ENCODE results near the gene GMDS.

DNA sequence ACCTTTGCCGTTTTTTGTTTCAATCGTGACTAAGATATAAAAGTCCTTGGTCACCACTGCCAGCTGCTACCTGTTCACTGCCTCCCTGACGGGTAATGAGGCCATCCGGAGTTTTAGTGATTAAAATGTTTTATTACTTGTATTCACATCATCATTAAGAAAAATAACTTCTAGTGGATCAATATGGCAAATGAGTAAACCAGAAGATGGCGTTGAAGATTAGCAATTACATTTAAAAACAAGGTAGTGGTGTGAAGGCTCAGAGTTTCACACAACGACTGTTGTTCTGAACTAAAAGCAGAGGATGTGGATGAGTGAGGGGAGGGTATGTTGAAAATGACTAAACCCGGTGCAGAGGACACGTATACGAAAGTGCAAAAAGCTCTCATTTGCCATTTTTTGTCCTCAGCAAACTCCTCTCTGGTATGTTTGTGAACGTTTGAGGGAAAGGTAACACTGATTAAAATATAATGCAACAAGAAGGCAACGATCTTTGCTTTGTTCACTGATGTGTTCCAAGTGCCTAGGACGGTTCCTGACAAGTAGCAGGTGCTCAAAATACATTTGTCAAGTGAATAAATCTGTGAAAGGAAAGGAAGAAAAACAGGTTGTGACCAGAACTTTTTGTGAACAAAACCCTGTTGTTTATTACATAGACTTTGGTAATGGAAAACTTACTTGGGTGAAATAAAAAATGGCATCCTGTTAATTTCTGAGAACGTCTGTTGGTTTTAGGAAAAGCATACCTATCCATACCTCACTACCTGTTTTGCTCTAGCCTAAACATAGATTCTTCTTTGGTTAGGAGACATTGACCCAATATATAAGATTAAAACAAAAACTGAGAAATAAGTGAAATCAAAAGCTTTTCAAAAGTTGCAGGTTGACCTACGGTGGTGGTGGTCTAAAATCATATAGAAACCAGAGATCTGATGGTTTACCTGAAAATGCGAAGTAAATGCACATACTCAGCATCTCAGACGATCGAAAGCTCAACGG is 1.7 kb upstream of the IRF4 start:
- RRBS: no CpG with 5 or more reads among the region's 18 CpGs

DNA sequence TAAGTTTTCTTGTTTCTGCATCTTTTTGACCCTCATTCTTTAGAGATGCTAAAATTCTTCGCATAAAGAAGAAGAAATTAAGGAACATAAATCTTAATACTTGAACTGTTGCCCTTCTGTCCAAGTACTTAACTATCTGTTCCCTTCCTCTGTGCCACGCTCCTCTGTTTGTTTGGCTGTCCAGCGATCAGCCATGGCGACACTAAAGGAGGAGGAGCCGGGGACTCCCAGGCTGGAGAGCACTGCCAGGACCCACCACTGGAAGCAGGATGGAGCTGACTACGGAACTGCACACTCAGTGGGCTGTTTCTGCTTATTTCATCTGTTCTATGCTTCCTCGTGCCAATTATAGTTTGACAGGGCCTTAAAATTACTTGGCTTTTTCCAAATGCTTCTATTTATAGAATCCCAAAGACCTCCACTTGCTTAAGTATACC is 17.0 kb downstream of the IRF4 start:
- RRBS: no CpG with 5 or more reads among the region's 7 CpGs

GRCh38 chr6:562127-562672 is 94.7 kb downstream of the HUS1B start:
- RRBS: no CpG with 5 or more reads among the region's 13 CpGs

DNA sequence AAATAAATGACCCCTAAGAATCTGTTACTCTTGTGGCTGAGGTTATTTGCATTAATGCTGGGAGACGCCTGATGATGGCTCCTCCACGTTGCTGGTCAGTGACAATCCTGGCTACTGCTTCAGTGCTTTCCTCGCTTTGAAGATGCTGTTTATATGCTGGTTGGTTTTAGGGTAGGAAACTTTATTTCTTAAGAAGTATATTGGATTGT is 47.3 kb downstream of the HUS1B start:
- RRBS: no CpG with 5 or more reads among the region's 3 CpGs

DNA sequence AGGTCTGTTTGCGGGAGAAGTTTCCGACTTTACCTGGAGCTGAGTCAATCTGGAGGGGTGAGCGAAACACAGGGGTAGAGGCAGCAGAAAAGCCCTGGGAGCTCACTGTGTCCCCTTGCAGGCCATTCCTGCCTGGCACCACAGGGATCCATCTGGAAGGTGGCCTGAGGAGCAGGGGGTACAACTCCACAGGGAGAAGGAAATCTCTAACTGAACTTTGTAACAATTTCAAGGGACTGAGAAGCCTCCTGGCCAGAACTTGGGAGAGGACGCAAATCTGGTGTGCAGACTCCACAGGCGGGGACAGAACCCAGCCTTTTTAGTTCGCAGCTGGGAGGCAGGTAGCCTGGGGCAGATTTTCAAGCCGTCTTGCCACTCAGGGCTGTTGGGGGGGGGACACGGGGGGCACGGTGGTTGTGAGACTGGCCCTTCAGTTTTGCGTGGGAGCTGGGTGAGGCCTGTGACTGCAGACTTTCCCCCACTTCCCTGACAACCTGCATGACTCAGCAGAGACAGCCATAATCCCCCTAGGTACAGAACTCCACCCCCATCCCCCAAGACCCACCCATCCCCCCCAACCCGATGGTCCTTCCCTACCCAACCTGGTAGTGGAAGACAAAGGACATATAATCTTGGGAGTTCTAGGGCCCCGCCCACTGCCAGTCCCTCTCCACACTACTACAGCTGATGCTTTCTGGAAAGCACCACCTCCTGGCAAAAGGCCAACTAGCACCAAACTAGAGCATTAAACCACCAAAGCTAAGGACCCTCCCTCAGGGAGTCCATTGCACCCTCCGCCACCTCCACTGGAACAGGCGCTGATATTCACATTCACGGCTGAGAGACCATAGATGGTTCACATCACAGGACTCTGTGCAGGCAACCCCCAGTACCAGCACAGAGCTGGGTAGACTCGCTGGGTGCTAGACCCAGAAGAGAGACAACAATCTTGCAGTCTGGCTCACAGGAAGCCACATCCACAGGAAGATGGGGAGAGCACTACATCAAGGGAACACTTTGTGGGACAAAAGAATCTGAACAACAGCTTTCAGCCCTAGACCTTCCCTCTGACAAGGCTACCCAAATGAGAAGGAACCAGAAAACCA is 3.1 kb upstream of the HUS1B start:
- RRBS: no CpG with 5 or more reads among the region's 16 CpGs

DNA sequence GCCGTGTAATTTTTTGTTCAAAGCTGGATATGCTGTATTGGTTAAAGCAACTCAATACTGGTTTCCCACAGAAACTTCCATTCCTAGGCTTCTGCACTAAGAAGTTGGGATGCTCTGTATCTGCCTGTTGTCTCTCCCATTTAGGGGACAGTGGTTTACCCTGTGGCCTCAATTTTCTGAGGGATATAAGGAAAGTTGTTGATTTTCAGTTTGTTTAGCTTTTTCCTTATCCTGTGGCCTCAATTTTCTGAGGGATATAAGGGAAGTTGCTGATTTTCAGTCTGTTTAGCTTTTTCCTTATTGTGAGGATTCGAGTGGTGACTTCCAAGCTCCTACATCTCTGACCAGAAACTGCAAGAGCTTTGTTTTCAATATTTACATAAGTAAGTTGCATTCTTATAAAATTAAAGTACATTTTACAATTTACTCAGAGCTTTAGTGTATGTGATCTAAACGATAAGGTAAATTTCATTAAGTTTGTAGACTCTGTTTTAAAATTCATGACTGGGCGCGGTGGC is 15.6 kb upstream of the HUS1B start:
- RRBS: no CpG with 5 or more reads among the region's 5 CpGs

DNA sequence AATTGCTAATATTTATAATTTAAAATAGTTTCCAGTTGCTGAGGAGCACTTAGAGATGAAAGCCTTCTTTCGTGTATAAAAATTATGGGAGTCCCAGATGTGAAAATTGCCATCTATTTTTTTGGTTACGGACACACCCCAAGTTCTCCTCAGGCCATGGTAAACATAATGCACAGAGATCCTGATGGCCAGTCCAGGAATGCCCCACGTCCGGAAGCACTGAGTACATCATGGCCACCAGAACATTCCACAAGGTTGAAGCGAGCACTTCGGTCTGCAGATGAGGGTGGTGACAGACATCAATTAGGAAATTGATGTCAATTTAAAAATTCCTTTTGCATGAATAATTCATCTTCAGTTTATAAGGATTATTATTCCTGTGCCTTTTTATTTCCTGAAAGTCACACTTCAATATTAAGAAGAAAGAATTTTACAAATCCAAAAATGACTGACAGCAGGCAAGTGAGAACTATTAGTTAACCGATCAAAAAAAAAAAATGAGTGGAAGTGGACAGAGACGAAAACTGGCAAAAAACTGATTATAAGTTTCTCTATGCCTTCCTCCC is 13.2 kb upstream of the EXOC2 start:
- RRBS: no CpG with 5 or more reads among the region's 8 CpGs

GRCh38 chr6:837246-837937 is 144.5 kb upstream of the EXOC2 start:
- RRBS: no CpG with 5 or more reads among the region's 4 CpGs

DNA sequence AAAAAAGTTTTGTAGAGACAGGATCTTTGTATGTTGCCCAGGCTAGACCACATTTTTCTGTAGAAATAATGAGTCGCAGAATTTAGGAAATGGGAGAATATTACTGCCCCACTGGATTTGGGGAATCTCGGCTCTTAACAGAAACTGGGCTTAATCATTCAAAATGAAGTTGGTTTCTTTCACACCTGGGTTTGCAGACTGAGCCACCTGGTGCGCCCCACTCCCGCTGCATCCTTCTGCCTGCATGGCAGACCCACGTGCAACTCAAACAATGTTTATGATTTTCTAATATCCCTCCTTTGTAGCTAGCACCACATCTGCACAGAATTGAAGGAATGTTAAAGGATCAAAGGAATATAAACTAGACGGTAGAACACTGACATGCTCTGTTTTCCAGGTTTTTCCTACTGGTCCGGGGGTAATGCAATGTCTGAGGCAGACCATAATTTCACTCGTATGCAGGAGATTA is 265.8 kb upstream of the FOXQ1 start:
- RRBS: no CpG with 5 or more reads among the region's 8 CpGs

- RRBS: 7% methylated on average over 3 of the region's 13 CpGs
Observed at GRCh38 chr6:1394019-1394292, 4.6 kb downstream of the FOXF2 start.

DNA sequence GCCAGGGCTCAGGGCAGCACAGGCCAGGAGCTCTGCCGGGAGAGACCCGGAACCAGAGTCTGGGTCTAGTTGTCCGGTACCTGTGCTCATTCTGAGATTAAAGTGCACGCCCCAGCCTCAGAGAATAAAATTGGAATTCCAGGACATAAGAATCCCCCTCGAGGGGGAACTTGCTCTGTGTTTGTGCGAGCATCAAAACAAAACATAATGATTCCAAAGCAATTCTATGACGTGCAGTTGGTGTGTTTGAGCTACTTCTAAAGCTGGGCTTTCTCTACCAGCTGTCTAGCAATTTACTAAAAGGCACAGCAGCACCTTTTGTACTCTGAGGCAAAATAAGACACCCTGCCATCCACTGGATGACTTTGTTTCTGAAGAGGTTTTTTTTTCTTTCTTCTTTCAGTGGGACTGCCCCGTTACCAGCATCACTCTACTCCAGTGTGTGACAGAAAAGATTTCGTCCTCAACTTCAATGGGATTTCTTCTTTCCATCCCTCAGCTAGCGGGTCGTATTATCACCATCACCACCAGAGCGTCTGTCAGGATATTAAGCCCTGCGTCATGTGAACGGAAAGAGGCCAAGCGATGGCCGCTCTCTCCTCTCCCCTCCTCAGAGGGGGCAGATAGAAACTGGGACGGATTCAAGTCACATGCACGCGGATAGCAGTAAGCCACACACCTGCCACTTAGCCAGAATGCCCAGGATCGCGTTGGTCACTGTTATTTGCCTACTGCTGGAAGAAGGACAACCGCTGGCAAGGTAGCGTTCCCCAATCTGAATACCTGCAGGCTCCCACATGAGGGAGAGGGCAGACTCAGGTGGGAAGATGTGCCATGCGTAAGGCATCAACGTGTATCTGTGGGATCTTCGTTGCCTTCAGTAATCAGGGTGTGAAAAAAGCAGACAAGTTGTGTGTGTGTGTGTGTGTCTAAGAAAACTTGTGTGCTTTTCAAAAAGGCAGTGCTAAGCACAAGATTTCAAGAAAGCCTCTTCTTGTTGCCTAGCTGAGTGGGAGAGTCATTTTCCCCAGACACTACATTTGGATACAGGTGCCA is 5.2 kb downstream of the FOXF2 start:
- RRBS: 10% methylated on average over 1 of the region's 26 CpGs

DNA sequence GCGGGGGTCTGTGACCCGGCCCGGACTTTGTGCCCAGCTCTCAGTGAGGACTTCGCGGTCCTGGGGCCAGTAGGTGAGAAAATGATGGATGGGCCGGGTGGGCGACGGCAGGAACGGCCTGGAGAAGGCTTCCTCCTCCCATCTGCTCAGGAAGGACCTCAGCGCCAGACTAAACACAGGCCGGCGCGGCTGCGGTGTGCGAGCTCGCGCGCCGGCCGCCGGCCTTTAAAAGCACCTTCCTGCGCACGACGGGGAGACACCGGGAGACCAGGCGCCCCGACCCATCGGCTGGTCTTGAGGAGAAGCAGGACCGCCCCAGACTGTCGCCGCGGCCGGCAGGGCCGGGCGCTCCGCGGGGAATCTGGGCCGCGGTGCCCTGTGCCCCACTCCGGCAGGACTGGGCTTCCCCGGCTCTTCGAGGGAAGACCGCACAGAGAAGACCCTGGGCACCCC is 8.3 kb upstream of the FOXC1 start:
- RRBS: 45% methylated on average over 31 of the region's 43 CpGs

DNA sequence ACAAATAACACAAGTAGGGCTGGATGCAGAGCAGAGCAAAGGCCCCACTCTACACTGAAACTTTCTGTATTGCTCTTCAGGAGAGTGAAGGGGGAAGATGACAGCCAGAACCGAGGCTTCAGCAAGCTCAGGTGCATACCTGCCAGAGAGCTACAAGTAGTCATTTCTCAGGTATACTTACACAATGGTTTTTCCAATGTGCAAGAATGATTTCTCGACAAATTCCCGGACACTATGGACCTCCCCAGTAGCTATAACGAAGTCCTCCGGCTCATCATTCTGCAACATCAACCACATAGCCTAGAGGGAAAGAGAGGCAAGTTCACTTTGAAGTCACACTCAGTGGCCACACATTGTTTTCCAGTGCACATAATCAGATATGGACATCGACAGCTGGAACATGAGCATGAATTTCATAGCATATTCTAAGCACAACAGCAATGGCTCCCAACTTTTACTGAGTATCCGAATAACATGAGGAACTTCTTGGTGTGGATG is 132.6 kb downstream of the FOXC1 start:
- RRBS: no CpG with 5 or more reads among the region's 7 CpGs

- RRBS: 4% methylated on average over 67 of the region's 123 CpGs
Observed at GRCh38 chr6:2244761-2245948, at the start of gene GMDS. GMDS (minus strand) TSS chr6:2245605.

- RRBS: no CpG with 5 or more reads among the region's 12 CpGs
Observed at GRCh38 chr6:2433869-2434513, 188.6 kb upstream of the GMDS start.

DNA sequence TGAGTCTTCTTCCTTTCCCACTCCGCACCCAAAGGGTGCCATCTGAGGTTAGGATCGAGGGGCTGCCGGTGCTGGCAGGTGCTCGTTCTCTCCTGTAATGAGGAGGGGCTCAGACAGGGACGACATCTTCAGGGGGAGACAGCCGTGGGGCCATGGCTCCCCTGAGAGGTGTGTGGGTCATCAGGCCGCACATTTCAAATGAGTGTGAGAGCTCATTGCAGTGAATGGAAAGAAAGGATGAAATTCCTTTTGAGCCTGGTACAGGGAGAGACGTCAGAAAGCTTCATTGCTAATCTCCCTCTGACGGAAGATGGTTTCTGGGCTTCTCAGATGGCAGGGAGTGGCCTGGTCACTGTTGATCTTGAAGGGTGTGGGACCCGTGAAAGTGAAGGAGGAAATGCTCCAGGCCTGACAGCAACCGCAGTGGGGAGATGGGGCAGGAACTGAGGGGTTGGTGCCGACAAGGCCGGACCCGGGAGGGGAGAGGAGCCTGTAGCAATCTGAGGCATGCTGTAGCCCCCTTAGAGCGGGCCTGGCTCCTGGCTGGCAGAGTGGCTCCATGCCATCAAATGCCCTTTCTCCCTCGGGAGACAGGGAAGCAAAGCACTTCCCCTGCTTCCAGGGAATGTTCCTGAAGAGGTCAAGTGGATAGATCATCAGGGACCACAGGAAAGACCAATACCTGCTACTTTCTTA is 127.4 kb downstream of the MYLK4 start:
- RRBS: no CpG with 5 or more reads among the region's 16 CpGs

DNA sequence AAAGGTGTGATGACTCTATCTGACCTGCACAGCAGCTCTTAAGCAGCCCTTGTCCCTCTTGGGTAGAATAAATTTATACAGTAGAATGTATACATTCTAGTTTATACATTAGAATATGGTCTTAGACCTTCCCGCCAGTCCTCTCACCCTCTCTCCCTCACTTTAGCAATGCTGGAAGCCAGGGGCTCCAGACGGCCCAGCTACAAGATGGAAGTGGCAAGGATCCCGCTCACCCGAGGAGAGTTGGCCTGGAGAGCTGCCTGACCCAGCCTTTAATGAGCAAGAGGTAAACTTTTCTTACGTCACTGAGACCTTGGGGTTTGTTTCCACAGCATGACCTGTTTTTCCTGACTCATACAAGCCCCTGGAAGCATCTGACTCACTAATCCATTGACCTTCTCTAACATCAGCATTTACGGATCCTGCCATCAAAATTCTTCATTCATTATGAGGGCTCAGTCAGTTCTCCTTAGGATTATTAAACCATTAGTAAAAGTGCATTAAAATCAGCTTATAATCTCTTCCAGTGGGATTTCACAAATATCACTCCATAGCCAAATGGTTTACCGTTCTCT is 120.4 kb downstream of the MYLK4 start:
- RRBS: no CpG with 5 or more reads among the region's 7 CpGs

DNA sequence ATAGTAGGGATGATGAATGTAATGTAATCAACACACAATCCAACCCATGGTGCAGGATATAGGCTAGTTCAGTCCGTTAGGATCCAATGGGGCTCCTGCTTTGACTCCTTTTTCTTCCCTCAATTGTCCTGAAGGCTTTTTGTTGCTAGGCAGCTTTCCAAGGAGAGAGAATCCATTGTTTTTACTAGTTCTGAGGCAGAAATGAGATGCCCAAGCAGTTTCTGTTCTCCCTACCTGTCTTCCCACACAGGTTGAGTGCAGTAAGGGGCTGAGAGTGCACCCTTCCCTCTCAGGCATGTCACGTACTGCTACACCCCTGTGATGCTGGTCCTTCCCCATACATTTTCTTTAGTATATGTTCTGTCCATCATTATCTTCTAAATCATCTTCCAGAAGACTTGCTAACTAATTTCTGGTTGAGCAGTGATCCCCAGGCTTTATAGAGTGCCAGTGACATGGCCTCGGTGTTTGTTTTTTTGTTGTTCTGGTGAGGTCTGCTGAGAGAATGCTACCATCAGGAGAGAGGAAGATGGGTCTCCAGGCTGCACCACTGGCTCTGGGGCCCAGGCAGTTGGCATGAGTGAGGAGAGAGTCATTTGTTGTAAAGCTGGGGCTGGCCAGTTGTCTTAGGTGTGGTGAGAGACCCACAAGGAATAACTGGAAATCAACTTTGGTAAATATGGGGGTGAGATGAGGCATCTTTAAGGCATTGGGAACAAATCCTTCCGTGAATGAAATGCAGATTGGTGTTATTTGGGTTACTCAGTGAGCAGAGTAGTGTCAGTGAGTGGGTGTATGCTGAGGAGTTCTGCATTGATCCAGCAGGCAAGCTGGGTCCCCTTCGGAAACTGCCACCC is 12.4 kb downstream of the WRNIP1 start:
- RRBS: no CpG with 5 or more reads among the region's 5 CpGs

- RRBS: no CpG with 5 or more reads among the region's 23 CpGs
Observed at GRCh38 chr6:2783077-2783849, 18.1 kb downstream of the WRNIP1 start.

DNA sequence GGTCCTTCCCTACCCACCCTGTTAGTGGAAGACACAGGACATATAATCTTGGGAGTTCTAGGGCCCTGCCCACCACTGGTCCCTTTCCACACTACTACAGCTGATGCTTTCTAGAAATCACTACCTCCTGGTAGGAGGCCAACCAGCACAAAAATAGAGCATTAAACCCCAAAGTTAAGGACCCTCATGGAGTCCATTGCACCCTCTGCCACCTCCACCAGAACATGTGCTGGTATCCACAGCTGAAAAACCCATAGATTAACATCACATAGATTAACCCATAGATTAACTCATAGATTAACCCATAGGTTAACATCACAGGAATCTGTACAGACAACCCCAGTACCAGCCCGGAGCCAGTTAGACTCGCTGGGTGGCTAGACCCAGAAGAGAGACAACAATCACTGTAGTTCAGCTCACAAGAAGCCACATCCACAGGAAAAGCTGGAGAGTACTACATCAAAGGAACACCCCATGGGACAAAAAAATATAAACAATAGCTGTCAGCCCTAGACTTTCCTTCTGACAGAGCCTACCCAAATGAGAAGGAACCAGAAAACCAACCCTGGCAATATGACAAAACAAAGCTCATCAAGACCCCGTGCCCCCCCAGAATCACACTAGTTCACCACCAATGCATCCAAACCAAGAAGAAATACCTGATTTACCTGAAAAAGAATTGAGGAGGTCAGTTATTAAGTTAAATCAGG is 25.2 kb downstream of the SERPINB9 start:
- RRBS: no CpG with 5 or more reads among the region's 3 CpGs